Peritoneum (tissue), 1 donor: ENCODE results near the gene TUBE1.

DNA sequence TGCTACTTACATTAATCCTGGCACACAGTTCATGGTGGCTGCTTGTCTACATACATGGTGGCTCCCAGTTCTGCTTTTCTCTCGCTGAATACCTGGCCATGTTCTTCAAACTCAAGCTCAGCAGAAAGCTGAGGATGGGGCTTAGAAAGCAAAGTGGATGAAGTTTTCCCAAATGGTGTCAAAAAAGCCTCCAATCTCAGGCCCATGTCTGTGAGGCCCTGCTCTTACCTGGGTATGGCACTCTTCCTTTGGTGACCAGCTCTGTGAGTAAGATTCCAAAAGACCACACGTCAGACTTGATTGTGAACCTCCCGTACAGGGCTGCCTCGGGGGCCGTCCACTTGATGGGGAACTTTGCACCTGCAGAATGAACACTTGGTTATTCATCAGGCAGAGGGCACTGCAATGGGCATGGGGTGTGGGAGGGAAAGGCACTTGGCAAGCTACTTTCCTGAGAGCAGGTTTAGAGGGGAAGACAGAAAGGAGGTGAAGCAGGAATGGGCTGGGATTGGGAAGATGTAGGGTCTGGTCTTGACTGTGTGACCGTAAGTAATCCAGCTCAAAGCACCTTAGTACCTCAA is 68.7 kb upstream of the TRAF3IP2 start:
- PRO-cap: no peak

GRCh38 chr6:111698388-111698594 is 92.6 kb upstream of the TRAF3IP2 start:
- PRO-cap: no peak

GRCh38 chr6:111702641-111703217 is 97.1 kb upstream of the TRAF3IP2 start:
- PRO-cap: no peak

DNA sequence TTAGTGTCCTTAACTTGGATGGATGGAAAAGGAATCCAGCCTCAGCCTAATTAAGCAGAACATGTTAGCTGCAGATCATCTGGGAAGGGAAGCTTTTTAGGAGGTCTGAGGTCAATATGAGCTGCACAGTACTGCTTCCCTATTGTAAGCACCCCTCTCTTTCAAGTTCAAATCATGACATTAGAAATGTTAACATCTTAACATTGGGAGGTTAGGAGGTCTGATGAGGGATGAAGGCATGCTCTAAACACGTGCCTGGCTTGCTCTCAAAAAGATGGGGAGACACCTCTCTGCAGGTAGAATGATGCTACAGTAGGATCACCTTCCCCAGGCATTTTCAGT is 102.6 kb upstream of the TRAF3IP2 start:
- PRO-cap: no peak

DNA sequence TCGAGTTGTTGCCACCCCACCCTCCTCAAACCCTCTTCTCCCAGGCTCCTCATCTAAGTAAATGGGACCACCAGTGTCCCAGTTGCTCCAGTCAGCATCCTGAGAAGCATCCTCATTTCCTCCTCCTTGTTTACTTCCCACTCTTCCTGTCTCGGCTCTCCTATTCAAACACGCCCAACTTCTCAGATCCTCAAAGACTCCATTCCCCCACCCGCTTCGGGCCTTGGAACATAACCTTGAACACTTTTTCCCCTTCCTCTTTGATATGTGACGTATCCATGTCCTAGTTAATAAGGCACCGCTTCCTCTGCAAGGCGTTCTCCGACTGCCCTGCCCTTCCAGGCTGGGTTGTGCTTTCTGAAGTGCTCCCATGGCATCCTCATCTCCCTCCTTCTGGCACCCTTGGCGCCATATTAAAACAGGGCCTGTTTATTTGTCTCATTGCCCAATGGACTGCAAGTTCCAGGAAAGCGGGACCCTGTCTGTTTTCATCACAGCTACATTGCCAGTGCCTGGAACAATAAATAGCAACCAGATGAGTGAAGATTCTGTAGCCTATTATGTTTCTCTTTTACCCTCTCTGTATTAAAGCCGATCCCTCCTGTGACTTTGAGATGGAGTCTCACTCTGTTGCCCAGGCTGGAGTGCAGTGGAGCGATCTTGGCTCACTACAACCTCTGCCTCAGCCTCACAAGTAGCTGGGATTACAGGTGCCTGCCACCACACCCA is 115.3 kb upstream of the TRAF3IP2 start:
- PRO-cap: no peak

DNA sequence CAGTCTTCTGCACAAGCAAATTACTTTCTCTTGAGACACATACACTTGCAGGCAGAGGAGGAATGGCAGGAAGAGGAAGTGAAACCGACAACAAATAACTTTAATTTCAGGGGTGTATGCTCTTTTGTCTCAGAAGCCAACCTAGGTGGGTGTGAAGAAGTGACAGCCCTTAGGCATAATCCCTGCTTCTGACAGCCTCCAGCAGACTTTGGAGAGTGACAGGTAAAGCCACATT is 118.8 kb upstream of the TRAF3IP2 start:
- PRO-cap: no peak

- PRO-cap: no peak
Measured at GRCh38 chr6:111754234-111754806, 118.9 kb downstream of the FYN start.

GRCh38 chr6:111818431-111818754 is 54.9 kb downstream of the FYN start:
- PRO-cap: no peak

DNA sequence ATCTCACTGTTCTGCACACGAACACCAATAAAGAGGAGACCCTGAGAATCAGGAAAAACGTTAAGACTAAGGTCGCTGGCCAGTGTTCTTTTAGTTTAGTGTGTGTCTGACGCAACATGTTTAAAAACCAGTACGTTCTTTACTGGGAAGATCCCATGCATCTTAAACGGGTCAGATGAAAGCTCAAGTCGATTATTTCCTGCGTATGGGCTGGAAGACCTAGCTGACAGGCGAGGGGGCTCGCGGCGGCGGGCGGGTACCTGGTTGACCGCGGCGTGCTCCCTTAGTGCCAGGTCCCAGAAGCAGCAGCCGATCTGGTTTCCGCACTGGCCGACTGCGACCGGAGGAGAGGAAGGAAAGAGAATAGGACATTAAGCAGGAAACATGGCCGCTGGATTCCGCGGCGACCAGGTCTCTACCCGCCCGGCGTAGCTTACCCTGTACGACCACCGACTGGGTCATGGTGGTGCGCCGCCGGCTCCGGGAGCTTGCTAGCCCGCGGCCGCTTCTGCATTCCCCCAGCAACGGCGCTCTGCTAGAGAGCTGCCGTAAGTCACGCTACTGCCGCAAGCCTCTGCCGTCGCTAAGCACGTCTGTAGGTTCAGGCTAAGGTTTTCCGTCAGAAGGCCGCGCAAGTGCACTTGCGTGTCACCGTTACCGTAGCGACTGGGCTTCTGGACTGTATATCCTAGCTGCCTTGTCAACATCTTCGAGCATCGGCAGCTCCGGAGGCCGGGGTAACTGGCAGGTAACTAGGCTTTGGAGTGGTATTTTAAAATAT is at the start of gene TUBE1:
TUBE1 (minus strand) TSS at position 510 of the 781 bp plus-strand sequence.
- PRO-cap: no peak

- PRO-cap: no peak
Measured at GRCh38 chr6:112253296-112253867, 985 bp downstream of the LAMA4 start.

DNA sequence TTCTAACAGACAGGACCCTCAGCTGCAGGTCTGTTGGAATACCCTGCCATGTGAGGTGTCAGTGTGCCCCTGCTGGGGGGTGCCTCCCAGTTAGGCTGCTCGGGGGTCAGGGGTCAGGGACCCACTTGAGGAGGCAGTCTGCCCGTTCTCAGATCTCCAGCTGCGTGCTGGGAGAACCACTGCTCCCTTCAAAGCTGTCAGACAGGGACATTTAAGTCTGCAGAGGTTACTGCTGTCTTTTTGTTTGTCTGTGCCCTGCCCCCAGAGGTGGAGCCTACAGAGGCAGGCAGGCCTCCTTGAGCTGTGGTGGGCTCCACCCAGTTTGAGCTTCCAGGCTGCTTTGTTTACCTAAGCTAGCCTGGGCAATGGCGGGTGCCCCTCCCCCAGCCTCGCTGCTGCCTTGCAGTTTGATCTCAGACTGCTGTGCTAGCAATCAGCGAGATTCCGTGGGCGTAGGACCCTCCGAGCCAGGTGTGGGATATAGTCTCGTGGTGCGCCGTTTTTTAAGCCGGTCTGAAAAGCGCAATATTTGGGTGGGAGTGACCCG is 572.5 kb downstream of the RFPL4B start:
- PRO-cap: no peak

DNA sequence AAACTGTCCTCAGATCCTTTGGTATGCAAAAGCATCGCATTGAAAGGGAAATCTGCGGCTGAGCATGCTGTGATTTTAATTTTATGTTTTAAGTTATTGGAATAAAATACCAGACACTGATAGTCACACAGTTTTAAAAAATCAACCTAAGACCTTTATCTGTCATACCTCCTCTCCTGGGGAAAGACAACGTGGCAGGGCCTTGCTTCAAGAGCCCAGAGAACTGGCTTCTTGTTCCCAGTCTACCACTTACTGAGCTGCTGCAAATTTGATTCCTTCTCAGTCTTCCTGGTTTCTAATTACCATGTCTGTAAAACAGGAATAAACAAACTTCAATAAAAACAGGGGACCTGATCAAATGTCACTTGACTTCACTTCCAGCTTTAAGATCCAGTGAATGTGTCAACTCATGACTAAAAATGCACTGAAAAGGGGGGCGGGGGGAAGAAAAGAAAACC is 494.8 kb upstream of the MARCKS start:
- PRO-cap: no peak

- PRO-cap: no peak
Measured at GRCh38 chr6:113651068-113651580, 206.0 kb upstream of the MARCKS start.

DNA sequence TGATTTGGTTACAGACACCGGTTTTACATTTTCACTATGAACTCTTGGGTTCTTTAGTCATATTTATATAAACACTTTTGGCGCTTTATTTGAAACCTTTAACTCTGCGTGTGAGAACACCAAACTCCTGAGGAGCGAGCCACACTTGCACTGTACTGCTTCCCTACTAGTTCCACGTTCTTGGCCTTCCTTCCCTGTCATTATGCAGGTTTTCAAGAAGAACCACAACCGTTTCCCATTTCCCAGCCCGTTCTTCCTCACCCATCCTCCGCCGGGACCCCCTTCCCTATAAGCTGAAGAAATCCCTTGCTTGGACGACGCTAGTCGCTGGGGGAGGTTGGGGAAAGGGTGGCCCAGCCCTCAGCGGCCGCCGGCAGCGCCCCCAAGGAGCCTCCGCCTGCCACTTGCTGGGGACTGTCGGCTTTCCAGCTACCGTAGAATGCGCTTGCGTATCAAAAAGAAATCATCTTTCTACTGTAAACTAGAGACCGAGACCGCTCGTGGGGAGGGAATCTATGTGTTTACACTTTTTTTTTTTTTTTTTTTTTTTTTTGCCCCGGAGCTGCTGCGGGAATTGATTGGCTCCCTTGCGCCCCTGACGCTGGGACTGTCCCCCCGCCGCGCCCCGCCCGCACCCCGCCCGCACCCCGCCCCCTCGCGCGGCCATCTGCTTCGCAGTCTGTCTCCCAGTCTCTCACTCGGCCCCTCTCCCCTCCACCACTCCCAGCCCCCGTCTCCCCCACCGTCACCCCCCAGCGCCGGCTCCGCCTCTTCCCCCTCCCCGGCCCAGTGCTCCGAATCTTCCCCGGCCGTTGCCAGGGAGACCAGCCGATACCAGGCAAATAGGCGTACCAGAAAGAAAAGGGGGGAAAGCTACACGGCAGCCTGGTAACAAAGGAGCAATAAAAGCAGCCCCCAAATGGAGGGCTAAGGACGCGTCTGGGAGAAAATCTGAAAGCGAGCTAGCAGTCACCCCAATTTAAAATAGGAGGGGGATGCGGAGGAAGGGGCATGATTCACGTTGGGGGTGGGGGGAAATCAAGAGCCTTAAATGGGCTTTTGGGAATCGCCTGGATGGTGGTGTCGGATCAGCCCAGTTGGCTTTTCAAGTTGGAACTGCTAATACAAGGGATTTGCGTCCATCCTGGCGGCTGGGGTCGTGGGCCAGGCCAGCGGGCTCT is 2.3 kb upstream of the MARCKS start:
- PRO-cap: no peak

- PRO-cap: no peak
Measured at GRCh38 chr6:113857915-113858400, 813 bp downstream of the MARCKS start.

DNA sequence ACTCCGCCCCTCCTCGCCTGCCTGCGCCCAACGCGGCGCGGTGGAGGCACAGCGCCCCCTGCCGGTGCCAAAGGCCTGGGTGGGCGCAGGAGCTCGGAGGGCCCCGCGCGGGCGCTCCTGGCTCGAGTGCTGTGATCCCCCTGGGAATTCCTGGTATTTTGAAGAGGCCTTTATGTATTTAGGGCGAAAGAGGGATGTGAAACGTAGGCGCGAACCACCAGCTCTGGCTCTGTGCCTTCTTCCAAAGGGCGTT is 1.8 kb downstream of the MARCKS start:
- PRO-cap: no peak

- PRO-cap: no peak
Measured at GRCh38 chr6:116101780-116102180, 1.1 kb downstream of the NT5DC1 start.

- PRO-cap: no peak
Measured at GRCh38 chr6:116278391-116278695, 1.4 kb downstream of the TSPYL1 start.

- PRO-cap: no peak
Measured at GRCh38 chr6:116278696-116279229, 967 bp downstream of the TSPYL1 start.

GRCh38 chr6:116307084-116307389 is 27.3 kb upstream of the TSPYL1 start:
- PRO-cap: no peak